Aortic smooth muscle cell (primary cell): Measurements from ENCODE around the genes SLC7A6OS and WWP2.

- RRBS, result 19% methylated on average over 5 of the region's 15 CpGs
These were observed 209 bp upstream of the ESRP2 start for GRCh38 chr16:68236249-68236422.

DNA sequence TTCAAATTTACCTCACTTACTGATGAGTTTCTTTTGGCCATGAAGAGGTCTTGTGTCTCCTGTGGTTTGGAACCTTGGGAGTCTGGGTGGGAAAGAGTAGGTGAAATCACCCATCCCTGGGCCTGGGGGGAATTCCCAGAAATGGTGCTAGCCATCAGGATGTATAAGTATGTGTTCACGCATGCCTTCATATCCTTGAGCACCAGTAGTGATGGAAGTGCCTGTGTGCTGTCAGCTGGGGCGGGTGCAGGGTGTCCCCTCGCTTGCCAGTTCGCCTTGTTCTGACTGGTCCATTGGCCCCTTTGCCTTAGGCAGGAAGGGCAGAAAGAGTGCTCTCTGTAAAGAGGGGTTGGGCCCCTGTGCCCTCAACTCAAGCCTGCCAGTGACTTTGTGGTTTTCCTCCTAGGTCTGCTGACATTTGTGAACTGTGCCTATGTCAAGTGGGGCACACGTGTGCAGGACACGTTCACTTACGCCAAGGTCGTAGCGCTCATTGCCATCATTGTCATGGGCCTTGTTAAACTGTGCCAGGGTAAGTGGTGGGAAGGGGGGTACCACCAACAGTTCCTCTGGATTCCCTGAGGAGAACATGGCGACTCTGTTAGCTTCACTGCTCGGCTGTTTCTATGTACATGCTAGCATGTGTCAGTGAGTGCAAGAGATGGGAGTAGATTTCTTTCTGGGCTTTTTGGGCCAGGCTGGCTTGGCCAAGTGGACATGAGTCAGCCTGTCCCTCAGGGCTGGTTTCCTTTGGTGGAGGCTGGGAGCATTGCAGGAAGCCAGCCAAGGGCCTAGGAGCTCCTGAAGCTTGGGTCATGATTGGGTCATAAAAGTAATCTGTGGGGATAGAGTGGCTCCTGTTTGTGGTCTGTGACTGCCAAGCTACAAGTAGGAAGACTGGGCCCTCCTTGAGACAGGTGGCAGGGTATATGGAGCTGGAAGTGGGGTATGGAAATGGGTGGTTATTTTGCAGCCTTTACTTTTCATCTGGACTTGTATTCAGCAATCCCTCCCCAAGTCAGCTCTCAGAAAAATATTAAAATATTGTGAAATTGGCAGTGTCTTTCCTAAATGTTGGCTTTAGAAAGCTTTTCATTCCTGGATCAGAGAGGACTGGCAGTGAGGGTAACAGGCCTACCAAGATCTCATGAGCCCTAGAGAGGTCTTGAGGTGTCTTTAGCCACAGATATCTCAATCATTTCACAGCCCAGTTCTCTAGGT lies 23.0 kb downstream of the SLC7A6OS start:
- RRBS, result no CpG with 5 or more reads among the region's 11 CpGs

DNA sequence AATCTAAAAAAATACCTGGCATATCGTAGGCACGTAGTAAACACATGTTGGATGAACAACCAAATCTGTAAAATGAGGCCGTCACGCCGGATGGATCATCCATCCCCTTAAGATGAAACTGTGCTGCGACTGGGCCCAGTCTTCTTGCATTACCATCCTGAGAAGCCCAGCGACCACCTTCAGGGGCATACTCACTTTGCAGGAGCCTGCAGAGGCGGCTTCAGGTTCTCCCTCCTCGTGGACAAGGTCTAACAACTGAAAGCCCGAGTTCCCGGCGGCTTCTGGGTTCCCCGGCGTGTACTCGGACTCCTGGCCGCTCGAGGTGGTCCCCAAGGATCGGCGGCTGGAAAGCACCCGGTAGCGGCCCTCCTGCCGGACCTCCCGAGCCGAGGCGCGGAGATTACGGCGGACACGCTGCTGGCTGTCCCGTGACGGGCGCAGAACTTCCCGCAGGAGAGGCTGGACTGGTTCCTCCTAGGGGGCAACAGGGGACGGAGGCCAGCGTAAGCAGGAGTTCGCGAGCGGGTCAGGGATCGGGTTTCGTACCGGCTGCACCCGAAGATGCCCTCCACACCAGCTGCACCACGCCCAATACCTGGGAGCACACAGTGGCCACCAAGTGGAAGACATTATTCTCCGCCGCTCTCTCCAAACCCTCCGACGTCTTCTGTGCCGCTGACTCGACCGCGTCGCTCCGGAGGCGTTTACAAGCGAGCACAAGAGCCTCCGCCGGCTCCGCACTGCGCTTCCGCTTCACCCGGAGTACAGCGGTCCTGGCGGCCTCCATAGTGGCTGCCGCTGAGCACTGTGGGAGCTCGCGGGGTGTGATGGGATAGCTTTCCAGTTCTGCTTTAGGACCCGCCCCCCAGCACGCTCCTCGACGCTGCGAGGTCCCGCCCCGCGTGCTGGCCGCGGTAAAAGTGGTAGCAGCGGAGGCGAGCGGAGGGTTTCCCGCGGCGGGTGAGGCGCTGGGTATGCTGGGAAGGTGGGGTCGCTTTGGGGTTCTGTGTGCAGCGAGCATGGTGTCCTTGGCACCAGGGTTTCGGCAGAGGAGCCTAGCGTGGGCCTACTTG lies at the start of gene SLC7A6OS:
Gene SLC7A6OS, minus strand, starts transcription at position 807 of the 1,073 bp plus-strand sequence.
- RRBS, result 2% methylated on average over 8 of the region's 87 CpGs

DNA sequence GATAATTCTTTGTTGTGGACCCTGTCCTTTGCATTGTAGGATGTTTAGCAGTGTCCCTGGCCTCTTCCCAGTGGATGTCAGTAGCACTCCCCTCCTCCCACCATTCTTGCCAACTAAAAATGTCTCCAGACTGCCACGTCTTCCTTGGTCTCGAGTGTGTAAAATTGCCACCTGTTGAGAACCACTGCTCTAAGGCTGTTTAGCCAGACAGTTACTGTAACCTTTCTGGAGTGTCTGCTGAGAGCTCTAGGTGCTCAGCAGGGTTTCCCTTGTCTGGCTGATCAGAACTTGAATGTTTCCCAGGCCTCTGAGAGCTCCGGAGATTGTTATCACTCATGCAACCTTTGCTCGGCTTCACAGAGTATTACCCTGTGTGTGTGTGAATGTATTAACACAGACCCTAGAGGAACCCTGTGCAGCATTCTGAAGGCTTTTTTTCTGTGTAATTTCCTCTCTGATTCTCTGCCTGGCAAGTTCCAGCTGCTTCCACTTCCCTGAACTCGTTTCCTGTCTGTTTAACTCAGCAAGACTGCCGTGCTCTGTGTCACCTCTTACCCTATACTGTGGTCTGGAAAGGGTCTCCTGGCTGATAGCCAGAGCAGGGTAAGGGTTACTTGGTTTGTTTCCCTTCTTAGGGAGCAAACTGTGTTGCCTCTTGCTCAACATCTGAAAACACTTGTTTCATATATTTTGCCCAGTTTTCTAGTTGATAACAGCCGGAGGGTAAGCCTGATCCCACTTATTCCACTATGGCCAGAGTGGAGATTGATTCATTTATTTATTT lies 21.6 kb downstream of the PRMT7 start:
- RRBS, result no CpG with 5 or more reads among the region's 7 CpGs

- RRBS, result no CpG with 5 or more reads among the region's 16 CpGs
These were observed 12.9 kb upstream of the ZFP90 start for GRCh38 chr16:68526082-68526772.

- RRBS, result no CpG with 5 or more reads among the region's 11 CpGs
These were observed 1.3 kb upstream of the CDH3 start for GRCh38 chr16:68643841-68644277.

DNA sequence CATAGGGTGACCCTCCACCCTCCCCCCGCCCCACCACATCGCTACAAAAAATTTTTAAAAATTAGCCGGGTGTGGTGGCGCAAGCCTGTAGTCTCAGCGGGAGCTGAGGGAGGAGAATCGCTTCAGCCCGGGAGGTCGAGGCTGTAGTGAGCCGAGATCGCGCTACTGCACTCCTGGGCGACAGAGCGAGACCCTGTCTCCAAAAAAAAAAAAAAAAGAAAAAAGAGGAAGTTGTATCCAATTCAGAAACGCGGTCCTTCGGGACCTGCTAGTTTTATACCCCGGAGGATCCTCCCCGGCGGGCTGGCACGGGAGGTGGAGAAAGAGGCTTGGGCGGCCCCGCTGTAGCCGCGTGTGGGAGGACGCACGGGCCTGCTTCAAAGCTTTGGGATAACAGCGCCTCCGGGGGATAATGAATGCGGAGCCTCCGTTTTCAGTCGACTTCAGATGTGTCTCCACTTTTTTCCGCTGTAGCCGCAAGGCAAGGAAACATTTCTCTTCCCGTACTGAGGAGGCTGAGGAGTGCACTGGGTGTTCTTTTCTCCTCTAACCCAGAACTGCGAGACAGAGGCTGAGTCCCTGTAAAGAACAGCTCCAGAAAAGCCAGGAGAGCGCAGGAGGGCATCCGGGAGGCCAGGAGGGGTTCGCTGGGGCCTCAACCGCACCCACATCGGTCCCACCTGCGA lies 432 bp upstream of the CDH3 start:
- RRBS, result 2% methylated on average over 5 of the region's 41 CpGs

- RRBS, result 2% methylated on average over 32 of the region's 43 CpGs
These were observed 834 bp downstream of the CDH3 start for GRCh38 chr16:68645789-68646498.

DNA sequence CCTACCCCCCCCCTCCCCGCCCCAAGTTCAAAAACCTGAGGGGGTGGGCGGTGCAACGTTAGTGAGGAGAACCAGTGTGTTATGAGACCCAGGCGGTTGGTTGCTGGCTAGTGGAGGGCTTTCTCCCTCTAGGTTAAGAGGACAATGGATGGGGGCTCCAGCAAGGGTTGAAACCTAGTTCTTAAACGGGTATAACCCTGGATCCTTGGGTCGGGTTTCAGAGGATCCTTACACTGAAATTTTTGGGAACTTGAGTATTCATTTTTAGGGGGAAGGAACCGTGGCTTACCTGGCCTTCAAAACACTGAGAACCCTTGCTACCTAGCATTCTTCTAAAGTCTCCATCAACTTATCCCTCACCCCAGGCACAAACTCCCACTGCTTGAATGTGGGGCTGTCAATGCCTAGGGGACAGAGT lies 1.4 kb downstream of the CDH3 start:
- RRBS, result no CpG with 5 or more reads among the region's 7 CpGs

DNA sequence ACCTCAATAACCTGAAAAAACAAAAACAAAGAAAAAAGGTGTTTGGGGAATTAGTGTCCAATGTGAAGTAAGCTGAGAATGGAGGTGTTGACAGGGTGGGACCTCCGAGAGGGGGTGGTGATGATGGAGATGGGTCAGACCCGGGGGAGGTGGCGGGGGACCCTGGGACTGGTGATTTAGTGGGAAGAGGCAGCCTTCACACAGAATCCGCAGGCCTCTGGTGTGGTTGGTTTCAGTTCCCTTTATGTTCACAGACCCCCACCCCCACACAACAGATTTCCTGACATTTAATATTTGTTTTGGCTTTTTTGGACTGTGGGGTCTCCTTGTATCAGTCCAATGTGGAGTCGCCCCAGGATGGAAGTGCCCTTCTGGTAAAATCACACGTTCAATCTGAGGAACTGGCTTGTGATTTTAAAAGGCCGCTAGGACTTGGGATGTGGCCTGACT lies 3.9 kb downstream of the CDH1 start:
- RRBS, result no CpG with 5 or more reads among the region's 7 CpGs

DNA sequence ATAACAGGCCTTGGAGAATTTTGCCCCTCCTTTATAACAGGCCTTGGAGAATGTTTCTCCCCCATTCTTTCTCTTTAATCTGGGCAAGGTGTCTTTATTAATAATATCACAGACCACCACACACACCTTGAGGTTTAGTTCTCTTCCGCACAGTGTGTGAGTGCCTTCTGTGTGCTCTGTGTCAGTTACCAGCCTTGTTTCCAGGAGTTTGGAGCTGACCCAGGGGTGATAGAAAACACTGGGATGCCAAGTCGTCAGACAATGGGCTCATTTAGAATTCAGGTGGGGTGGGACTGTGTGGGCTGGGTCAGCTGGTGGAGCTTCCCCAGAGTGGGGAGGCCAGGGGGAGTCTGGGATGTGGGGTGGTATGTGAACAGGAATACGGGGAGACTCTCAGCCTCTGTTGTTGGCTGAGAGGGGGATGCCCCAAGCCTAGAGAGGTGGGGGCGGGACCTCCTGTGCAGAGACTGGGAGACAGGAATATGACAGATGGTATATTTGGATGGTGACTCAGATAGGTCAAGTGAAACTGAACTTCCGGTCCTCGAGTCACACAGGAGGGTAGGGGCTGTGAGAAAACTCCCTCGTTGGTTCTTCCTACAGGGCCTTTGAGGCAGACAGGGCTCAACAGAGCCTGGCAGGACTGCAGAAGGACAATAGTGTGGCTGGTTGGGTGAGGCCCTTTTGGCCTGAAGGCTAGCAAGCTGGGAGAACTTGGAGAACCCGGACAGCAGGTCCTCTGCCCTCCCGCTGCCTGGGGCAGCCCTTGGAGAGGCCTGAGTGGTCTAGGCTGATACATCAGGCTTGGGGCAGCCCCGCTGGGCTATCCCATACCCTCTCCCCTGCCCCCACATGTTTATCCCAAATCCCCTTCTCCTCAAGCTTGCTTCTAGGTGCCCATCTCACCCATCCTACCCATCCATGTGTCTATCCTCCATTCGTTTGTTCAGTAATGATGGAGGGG lies 23.7 kb downstream of the CDH1 start:
- RRBS, result no CpG with 5 or more reads among the region's 11 CpGs

DNA sequence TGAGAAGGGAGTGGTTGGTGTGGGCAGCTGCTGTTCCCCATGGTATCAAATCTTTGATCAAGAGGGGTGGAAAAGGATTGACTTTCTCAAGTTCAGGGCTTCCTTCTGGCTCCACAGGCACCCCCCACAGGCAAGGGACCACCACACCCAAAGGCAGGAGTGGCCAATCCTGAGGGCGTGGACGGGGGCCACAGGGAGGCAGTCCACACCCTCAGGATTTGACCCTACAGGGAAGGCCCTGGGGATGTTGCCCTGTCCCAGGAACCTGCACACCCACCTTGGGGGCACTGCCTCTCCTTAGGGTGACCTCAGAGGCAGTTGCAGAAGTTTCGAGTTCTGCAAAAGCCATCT lies 44.9 kb downstream of the CDH1 start:
- RRBS, result no CpG with 5 or more reads among the region's 3 CpGs

DNA sequence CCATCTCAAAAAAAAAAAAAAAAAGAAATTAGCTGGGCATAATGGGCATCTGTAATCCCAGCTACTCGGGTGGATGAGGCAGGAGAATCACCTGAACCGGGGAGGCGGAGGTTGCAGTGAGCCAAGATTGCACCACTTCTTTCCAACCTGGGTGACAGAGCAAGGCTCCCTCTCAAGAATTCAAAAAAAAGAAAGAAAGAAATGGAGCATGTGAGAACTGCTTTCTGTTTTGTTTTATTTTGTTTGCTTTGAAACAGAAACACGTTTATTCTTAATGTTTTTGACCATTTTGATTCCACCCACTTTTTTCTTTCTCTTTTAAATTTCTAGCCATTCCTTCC lies 47.9 kb downstream of the TANGO6 start:
- RRBS, result no CpG with 5 or more reads among the region's 4 CpGs

GRCh38 chr16:69089034-69089474 lies 16.4 kb upstream of the HAS3 start:
- RRBS, result no CpG with 5 or more reads among the region's 8 CpGs

DNA sequence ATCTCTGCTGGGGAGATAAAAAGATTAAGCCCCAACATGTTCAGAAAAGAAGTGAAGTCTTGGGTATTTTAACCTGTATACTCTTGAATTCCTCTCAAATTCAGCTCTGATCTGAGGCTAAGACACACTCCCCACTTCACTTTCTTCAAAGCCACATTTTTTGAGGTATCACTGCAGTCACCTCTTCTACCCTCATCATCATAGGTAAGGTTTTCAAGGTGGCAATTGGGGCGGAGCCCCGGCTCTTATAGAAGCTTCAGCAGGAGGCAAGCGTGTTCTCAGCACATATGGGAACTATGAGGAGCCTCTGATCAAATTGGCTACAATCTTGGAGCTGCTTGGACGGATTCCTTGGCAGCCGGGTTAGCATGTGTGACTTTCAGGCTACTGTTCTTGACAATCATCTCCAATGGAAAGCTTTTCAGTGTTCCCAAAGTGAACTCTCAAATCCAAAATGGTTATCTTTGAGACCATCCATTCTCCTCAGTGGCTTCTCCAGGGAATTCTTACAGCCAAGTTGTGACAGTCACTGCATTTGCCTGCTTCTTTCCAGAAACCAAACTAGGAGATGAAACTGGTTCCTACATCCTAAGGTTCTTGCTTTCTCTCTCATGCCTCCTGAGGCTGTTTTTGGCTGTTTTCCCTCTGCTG lies 10.7 kb downstream of the HAS3 start:
- RRBS, result no CpG with 5 or more reads among the region's 5 CpGs

GRCh38 chr16:69365781-69366363 lies 14.3 kb upstream of the TMED6 start:
- RRBS, result no CpG with 5 or more reads among the region's 3 CpGs

GRCh38 chr16:69725755-69726054 lies 655 bp downstream of the NQO1 start:
- RRBS, result no CpG with 5 or more reads among the region's 12 CpGs

DNA sequence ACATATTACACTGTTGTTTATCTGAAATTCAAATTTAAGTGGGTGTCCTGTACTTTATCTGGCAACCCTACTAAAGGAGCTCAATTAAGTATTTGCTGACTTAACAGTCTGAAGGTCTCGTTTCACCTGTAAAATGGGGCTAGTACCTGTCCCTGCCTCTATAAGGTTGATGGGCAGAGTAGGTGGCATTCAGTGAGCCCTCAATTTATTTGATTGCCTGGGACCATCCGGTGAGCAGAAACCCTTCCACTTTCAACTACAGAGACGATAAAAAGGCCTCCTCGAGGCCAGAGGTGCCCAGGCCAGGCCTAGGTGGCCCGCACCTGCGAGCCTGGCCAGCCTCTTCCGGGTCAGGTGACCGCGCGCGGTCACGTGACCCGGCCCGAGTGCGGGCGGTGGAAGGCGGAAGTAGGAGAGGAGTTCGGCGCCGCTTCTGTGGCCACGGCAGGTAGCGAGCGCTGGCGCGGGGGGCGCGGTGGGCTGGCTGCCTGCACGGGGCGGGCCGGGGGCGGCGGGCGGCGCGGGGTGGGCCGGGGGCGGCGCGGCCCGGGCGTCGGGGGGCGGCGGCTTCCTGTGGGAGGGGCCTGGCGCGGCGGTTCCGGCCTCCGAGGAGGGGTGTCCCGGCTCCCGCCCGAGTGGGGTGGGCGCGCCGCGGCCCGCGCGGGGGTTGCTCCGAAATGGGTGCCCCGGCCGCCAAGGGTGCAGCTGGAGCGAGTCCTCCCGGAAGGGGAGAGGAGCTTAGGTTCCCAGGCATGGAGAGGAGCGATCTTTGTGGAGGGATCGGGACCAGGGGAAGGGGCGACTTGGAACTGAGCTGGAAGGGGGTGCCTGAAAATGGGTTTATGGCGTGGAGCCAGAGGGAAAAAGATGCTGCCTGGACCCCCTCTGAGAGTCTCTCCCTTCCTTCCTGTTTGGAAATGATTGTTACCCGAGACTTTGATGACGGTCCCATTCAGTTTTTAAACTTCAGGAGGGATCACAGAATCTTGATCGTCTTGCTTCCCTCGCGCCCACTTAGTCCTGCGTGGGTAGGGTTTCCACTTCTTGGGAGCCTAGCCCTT lies at the start of gene WWP2:
Gene WWP2, plus strand, starts transcription at position 389 of the 1,061 bp plus-strand sequence.
- RRBS, result under 1% methylated on average over 25 of the region's 74 CpGs

DNA sequence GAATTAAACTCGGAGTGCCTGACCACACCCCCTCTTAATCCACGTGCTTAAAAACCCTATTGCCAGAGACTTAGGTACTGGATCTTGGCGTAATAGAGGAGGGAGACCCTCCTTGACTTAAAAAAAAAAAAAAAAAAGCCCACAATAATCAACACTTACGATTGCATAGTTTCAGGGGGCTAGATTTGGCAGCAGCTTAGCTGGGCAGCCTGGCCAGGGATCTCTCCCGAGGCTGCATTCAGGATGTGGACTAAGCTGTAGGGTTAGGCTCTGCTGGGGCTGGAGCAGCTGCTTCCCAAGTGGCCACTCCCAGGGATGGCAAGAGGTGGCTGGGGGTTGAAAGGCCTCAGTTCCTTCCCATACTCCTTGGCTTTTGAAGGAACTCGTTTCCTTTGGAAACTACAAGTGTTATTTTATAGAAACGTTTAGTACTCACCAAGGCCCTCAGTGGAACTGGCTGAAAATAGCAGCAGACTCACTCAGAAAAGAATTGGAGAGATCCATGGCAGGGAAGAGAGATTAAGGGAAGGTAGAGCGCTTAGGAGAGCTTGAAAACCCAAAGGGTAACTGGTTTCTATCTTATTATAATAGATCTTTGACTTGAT lies 76.3 kb downstream of the WWP2 start:
- RRBS, result no CpG with 5 or more reads among the region's 8 CpGs

GRCh38 chr16:69848917-69849591 lies 86.9 kb downstream of the WWP2 start:
- RRBS, result 0% methylated on average over 2 of the region's 7 CpGs